Measurements from ENCODE around the gene LDLRAD4.

DNA sequence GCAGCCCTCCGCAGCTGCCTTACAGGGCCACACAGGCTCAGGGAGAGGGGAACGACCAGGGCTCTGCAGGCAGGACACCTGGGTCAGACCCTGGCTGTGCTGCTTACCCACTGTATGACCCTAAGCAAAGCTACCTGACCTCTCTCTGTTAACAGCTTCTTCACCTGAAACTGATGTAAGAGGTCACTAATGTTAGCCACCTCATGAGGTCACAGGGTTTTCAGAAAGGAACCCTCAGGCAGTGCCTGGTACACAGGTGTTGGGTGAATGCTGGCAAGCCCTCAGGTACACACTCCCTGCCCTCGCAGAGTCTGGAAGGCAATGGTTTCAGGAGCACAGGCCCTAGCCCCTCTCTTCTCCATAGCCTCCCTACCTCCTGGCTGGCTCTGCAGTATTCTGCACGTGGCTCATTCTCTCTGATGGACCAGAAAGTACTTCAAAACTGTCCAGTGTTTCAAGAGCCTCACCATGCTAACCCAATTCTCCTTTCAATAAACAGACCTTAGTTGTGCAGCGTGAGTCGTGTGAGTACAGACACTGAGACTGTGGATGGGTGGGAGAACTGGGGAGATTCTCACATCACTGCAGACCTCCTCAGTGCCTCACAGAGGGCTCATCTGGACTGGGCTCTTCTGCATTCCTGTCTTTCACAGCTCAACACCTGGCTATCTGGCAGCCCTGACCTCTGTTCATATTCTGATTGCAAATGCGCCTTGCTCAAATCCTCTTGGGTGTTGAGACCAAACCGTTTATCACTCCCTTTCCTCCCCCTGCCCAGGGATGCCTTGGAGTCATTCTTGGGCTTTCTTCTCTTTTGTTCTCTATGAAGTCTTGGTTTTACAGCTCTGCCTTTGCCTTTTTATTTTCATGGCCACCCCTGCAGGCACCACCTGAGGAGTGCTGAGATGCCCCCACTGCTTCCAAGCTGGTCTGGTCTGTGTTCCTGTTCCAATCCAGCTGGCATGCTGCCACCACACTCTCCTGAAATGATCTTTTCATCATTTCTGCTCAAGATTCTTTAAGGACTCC lies 26.1 kb downstream of the TUBB6 start:
- PRO-cap, 2 experiments = no peak in any of the 2 experiments

DNA sequence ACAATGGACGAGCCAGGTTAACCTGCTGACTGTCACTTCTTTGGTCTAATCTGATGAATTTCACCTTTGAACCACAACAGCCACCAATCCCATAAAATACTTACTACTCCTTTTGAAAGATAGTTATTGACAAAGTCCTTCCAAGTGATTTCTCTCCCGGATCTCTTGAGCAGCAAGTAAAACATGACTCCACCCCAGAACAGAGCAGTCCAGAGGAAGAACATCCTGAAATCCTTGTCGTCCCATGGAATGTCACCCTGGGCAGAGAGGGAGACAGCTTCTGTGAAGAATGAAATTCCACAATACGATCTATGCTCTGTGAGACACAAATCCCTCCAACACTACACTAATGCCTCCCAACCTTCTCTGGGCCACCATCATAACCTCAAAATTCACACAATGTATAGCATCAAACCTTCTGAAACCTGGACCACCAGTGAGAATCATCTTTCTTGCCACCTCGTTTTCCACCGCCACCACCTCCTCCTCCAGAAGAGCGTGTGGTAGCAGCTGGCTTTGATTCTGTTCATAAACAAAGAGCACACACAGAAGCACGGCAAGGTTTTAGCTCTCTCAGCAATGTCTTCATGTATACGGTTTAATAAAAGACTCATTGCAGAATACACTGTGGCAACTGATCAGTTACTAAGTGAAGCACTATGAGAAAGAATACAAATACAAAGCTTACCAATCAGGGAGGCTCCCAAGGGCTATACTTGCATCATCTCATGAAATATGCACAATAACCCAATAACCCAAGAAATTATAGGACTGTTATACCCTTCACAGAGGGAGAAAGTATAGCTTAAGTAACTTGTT lies 10.0 kb downstream of the AFG3L2 start:
- PRO-cap, 2 experiments = no peak in any of the 2 experiments

DNA sequence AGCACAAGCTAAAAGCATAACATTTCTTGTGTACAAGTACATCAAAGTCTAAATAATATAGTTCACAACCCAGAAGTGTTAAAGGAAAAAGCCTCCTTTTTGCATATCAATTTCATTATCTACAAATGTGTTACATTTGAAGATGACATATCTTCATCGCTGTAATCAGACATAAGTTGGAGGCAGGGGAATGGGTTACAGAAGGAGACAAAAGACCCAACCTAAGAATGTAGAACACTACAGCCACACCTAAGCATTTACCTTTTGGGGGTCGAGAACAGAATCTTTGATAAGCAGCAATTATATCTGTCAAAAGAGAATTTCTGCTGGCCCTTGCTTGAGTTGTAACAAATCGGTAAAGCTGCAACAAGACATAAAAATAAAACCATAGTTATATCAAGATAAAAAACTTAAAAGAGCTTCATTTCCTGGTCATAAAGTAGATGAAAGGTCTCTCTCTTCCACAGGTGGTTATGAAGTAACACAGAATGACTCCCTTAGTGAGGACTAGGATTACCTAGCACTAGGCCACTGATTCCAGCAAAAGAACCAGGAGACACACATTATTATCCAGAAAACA lies 5.6 kb downstream of the AFG3L2 start:
- PRO-cap, 2 experiments = no peak in any of the 2 experiments

GRCh38 chr18:12377368-12378371 lies 643 bp upstream of the AFG3L2 start:
- PRO-cap, 2 experiments = peak in 2 of 2 experiments; most common plus-strand start chr18:12377676 (in 2)

DNA sequence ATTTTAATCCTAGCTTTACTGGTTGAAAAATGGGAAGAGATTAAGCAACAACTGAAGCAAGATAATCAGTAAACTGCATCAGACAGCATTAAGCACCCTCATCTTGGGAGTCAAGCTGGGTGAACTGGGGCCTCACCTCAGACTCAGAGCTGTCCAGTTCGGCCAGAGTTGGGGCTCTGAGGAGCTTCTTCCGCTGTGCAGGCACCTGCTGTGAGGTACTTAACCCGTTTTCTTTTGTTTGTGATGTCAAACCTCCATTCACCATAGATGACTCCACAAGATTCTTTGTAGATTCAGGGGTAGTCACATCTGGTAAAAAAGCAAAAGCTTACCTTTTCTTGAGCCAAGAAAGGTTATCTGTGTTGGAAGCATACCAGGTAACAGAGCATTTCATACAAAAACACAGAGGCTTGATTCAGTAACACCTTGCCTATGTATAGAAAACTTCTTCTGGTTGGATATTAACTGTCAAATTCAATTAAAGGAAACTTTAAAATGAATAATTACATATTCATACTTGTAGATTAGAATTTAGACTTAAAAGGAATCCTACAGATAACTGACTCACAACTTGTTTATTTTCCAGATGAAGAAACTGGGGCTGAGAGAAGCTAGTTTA lies 71.9 kb downstream of the PRELID3A start:
- PRO-cap, 2 experiments = no peak in any of the 2 experiments

DNA sequence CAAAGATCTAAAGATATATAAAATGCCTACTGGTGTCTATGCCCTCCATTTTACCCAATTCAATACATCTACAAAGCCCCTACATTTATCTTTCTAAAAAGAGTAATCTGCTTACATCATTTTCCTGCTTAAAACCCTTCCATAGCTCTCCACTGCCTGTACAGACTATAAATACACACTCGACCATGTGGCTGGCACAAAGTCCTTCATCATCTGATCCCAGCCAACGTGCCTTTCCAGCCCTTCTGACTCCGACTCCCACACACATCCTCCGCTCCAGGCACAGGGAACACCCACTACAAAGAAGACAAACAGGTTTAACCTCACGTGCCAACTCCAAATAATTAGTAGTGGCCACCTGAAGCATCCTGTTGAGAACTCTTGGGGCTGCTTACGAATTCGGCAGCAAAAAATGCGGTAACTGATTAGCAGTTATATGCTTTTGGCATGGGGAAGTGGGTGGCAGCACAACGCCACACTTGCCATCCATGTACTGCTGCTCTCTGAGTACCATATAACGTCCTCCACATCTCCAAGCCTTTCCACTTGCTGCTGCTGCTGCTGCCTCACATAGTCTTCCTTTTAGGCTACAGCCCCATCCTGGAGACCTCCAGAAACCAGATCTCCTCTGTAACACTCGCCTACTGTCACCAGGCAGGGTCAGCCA lies 12.1 kb downstream of the SPIRE1 start:
- PRO-cap, 2 experiments = peak in 2 of 2 experiments; most common plus-strand start position 233 of the sequence (in 1); most common minus-strand start position 60 of the sequence (in 1)

GRCh38 chr18:12996130-12997365 lies 5.4 kb downstream of the CEP192 start:
- PRO-cap, 2 experiments = no peak in any of the 2 experiments

GRCh38 chr18:13138777-13139191 lies 79.8 kb upstream of the LDLRAD4 start:
- PRO-cap, 2 experiments = no peak in any of the 2 experiments

- PRO-cap, 2 experiments = no peak in any of the 2 experiments
Observed at GRCh38 chr18:13216058-13216667, 2.4 kb upstream of the LDLRAD4 start.

GRCh38 chr18:13218572-13219151 lies at the start of gene LDLRAD4:
Gene LDLRAD4, plus strand, starts transcription at chr18:13218760.
- PRO-cap, 2 experiments = peak in 2 of 2 experiments; most common plus-strand start chr18:13218751 (in 1); most common minus-strand start chr18:13218661 (in 1)

DNA sequence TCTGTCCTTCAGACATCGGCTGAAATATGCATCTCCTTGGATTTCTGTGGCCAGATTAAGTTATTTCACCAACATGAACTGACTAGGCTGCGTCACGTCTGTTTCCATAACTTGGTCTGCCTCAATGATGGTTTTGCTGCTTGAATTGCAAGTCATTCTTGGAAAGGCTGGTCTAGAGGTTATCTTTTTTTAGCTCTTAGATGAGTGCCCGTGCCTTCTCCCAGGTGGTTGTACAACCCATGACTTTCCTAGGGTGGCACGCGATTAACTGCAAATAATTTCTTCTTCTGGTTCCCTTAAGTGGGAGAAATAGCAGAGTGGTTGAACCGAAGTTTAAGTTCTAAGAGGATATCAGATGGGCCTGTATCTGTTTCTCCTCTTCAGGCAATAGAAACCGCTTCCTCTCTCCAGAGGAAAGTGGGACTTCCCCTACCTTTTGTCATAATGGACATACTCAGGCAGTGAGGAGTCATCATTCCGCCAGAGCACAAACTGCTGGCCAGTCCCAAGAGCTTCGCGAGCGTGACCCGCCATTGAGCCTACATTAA lies 158.7 kb downstream of the LDLRAD4 start:
- PRO-cap, 2 experiments = no peak in any of the 2 experiments

- PRO-cap, 2 experiments = no peak in any of the 2 experiments
Observed at GRCh38 chr18:13399973-13400474, 181.5 kb downstream of the LDLRAD4 start.

GRCh38 chr18:13451971-13453396 lies 233.9 kb downstream of the LDLRAD4 start:
- PRO-cap, 2 experiments = no peak in any of the 2 experiments

DNA sequence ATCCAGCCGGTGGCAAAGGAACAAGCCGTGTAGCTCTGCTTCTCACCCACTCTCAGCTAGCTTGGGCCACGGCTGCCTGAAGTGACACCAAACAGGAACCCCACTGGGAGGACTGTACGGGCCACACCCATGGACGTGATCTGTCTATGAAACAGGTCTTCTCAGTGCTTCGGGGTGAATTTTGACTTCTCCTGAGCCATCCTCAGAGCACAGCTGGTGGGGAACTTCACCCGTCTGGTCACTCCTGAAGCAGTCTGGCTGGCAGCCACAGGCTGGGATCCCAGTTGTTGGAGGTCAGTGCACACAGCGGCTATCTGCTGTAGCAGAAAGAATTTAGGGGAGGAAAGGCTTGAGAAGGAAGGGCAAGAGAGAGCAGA lies 223.8 kb downstream of the FAM210A start:
- PRO-cap, 2 experiments = no peak in any of the 2 experiments

DNA sequence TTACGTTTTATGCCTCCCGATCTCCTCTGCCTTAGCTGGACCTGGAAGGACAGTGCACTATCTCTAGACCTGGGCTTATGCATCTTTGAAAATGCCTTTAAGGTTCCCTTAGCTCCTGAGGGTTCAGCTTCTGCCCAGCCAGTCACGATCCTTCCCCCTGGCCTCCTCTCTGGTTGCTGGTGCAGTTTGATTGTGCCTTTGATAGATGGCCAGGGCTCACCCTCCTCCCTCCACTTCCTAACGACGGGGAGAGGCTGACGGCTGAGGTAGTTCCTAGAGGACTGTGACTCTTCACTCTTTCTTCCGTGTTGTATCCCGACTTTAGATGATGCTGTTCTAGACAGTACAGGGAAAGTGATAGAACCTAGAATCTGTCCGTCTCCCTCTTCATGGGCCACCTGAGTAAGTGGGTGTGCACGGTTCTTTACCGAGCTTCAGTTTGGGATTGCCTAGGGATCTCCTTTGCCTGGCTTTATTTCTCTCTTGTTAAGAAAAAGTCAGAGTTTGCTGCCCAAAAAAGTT lies 173.9 kb downstream of the FAM210A start:
- PRO-cap, 2 experiments = no peak in any of the 2 experiments

- PRO-cap, 2 experiments = no peak in any of the 2 experiments
Observed at GRCh38 chr18:13608489-13609195, 117.7 kb downstream of the FAM210A start.

- PRO-cap, 2 experiments = no peak in any of the 2 experiments
Observed at GRCh38 chr18:13609196-13609599, 117.2 kb downstream of the FAM210A start.

GRCh38 chr18:13610906-13611676 lies 115.3 kb downstream of the FAM210A start:
- PRO-cap, 2 experiments = peak in 1 of 2 experiments; most common plus-strand start chr18:13611236 (in 1); most common minus-strand start chr18:13611114 (in 1)

GRCh38 chr18:13744792-13745594 lies 18.5 kb downstream of the RNMT start:
- PRO-cap, 2 experiments = no peak in any of the 2 experiments

DNA sequence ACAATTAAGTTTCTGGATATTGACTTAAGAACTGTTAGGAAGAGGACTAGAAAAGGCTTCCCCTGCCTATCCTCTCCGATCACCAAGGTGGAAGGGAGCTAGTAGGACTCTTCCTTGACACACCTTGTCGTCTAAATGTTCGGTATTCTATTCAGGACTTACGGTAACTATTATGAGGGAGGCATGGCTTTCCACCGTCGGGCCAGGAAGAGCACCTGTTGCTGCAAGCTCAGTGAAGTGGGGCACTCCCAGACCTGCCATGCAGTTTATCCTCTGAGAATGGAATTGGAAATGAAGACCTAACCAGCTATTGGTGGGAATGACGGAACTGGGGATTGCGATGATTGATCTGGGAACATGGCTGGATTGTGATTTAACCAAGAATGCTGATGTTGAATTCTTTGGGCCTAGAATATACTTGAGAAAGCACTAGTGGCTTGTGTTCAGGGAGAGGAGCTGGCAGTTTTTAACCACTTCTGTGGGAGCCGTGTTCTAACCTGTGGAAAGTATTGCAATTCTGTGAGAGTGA lies 35.5 kb downstream of the RNMT start:
- PRO-cap, 2 experiments = no peak in any of the 2 experiments